ENCODE measurements around a stretch of chr2.

GRCh38 chr2:99756747-99757427, 267.1 kb upstream of the REV1 start:
- PRO-cap, result no peak
- RAMPAGE, long total RNA, 2 experiments, result no peak in any of the 2 experiments

DNA sequence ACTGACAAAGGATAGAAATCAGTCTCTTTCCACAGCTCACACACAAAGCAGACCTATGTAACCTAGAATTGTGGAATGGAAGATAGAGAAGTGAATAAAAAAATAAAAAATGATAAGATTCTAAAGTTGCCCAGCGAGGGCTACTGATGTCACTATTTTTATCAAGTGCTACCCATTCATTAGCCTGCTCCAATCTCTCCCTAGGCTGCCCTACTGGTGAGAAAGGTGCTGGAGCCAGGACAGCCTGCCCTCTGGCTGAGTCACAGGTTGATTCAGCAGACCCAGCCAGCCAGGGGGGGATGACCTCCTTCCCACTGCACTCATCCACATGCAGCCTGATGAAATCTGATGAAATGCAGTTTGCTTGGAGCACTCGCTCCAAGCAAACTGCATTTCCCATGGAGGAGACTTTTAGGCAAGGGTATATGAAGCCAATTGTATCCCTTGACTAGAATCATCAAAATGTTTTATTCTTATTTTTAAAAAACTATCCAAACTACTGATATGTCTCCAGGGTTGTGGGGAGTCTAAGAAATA, 128.6 kb downstream of the AFF3 start:
- PRO-cap, result no peak
- RAMPAGE, long total RNA, 2 experiments, result no peak in any of the 2 experiments

DNA sequence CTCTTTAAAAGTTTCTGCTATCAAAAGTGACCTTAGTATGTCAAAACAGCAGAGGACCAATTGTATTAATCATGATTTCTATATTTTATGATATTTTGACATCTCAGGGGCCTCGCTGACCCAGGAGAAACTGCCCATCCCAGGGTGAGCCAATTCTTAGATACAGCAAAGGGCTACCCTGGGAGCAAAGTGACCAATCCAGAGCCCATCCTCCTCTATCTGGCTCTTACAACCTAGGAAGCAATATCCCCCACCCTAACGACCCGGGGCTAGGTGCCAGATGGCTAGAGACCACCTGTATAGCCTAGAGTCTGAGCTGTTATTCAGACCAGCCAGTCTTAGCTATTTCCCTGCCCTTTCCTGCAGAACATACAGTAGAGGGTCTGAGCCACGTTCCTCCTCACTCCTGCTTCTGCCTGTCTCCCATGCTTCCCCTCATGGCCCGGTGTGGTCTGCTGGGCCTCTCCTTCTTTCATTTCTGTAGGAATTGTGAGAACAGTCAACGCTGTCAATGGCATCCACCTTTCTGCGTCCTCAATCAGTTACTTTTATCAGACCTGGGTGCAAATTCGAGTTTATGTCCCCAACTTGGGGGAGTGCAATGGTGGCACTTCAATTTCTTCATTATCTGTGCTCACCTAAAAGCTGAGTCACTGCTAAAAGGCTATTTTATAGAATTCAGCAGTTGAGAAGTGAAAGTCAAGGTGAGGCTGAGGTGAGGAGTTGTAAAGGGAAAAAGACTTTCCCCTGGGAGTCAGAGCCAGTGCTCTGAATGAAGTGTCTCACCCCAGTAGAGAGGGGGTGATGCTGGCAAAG, 42.6 kb downstream of the LONRF2 start:
- PRO-cap, result no peak
- RAMPAGE, long total RNA, 2 experiments, result no peak in any of the 2 experiments

- PRO-cap, result no peak
- RAMPAGE, long total RNA, 2 experiments, result no peak in any of the 2 experiments
These were observed 90.9 kb downstream of the PDCL3 start for GRCh38 chr2:100653547-100654323.

GRCh38 chr2:100818922-100819814, 771 bp upstream of the NPAS2 start:
- PRO-cap, result bidirectional peak, plus-strand start at chr2:100819220, minus-strand start at chr2:100819018
- RAMPAGE, long total RNA, 2 experiments, result start-site peak on the minus strand in 1 of 2 experiments, at chr2:100819081-100819125 at its widest, 12 reads per replicate

DNA sequence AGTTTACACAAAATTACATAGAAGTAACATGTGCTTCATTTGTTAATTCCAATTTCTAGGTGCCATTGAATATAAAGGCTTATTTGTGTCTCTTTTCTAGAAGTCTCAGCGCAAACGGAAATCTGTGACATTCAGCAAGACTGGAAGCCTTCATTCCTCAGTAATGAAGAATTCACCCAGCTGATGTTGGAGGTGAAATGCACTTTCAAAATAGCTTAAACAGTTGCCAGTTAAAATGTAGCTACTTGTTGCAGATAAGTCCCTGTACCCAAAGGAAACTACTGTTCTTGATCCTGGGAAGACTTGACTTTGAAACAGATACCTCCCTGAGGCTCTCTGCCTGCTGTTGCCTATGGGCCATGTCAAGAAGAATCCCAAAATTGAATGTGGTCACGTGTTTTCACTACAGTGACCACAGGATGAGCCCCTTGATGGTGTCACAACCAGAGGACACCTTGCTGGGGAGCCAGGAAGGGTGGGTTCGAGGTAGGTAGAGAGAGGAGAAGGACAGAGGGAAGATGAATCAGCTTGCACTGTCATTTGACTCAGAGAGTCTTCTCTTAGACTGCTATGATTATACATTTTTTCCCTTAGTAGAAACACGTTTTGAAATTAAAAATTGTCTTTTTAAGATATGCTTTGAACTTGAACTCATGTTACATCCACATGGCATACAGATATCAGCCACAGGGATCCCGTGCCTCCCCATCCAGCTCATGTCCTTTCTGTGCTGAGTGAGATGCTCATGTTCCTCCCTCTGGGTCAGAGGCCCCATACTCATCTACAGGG, 69.1 kb upstream of the RPL31 start:
- PRO-cap, result no peak
- RAMPAGE, long total RNA, 2 experiments, result no peak in any of the 2 experiments

- PRO-cap, result no peak
- RAMPAGE, long total RNA, 2 experiments, result no peak in any of the 2 experiments
These were observed 55.9 kb upstream of the RPL31 start for GRCh38 chr2:100946127-100946670.

GRCh38 chr2:101037503-101037714, 35.3 kb downstream of the RPL31 start:
- PRO-cap, result no peak
- RAMPAGE, long total RNA, 2 experiments, result no peak in any of the 2 experiments

GRCh38 chr2:101111740-101112384, 39.3 kb downstream of the TBC1D8 start:
- PRO-cap, result no peak
- RAMPAGE, long total RNA, 2 experiments, result no peak in any of the 2 experiments

GRCh38 chr2:101114657-101115476, 36.3 kb downstream of the TBC1D8 start:
- PRO-cap, result no peak
- RAMPAGE, long total RNA, 2 experiments, result no peak in any of the 2 experiments

GRCh38 chr2:101121172-101121501, 30.0 kb downstream of the TBC1D8 start:
- PRO-cap, result no peak
- RAMPAGE, long total RNA, 2 experiments, result no peak in any of the 2 experiments

DNA sequence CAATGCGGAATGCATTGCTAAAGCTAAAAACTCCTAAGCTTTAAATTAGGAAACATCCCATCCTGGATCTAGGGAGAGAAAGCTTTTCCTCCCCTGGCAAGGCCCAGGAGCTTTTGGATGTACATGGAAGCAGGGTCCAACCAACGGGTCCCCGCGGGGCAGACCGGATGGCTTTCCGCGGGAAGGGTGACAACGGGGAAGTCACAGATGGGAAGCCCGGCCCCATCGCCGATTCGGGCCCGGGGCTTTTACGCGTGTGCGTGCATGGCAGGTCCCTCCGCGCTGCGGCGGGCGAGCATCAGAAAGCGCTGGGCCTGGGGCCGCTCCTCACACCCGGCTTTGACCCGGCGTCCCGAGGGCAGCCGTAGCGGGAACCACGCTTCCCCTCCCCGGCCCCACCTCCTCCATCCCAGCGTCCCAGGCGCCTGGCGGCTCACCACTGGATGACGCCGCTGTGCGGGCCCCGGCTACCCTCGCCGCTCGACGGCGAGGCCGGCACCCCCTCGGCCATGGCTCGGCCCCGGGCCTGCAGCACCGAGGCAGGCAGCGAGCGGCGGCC, 1.1 kb downstream of the RFX8 start:
- PRO-cap, result unidirectional peak, plus-strand start at position 55 of the sequence; bidirectional peak, plus-strand start at position 443 of the sequence, minus-strand start at position 341 of the sequence
- RAMPAGE, long total RNA, 2 experiments, result no peak in any of the 2 experiments

DNA sequence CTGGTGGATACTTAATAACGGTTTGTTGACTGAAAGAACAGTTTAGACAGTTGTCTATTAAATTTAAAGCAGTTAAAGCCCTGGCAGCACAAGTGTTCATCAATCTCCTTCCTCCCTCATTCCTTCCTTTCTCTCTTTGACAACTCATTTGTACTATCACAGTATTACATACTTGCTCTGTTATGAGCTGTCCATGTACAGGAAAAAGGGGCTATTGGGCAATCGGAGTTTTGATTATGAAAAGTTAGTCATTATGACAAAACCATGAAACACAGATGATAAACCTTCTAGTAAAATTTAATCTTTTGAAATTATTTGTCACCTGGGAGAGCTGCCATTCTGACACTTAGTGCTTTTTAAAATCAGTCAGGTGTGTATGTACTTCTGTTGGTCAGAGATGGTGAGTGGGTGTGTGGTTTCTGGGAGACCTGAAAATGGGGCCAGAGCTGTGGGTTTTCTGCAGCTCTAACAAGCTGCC, 39.3 kb downstream of the MAP4K4 start:
- PRO-cap, result no peak
- RAMPAGE, long total RNA, 2 experiments, result no peak in any of the 2 experiments

- PRO-cap, result no peak
- RAMPAGE, long total RNA, 2 experiments, result no peak in any of the 2 experiments
These were observed 2.0 kb upstream of the IL1R2 start for GRCh38 chr2:101989795-101990142.

DNA sequence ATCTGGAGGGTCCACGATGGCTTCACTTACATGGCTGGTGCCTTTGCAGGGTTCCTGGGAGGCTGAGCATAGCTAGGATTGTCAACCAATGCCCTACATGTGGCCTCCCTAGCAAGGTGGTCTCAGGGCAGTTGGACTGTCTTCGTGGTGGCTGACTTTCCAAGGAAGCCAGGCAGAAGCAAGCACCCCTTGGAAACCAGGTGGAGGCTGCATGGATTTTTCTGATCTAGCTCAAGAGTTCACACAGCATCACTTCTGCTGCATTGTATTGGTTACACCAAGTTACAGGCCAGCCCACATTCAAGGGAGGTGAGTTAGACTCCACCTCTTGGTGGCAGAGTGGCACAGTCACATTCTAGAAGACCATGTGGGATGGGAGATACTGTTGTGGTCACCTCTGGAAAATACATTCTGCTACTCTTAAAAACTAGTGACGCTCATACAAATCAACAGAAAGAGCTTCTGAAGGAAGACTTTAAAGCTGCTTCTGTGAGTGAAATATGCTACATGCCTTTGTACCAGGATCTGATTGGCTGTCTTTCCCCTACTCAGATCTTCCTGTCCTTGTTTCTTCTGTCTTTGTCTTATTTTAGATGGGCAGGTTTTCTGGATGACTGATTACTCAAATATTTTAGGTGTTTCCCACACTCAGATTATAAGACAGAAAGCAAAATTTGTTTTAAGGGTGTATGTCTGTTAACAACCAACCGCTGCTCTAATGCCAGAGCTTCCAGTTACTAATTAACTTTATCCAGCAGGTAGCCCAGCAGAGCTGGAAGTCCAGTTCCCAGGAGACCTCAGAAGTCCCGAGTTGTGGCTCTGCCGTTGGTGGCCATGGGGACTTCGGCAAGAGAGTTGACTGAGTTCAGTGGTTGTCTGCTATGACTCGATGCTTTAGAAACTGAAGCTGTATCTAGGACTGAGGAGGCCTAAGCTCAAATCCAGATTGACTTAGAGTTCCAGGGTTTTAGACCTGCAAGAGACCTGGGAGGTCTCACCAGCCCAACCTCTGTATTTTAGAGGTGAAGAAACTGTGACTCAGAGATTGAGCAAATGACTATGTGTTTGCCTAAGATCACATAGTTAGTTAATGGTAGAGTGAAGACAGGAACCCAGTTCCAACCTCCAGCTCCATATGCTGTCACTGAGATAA, 7.2 kb downstream of the IL1R2 start:
- PRO-cap, result no peak
- RAMPAGE, long total RNA, 2 experiments, result no peak in any of the 2 experiments

- PRO-cap, result no peak
- RAMPAGE, long total RNA, 2 experiments, result no peak in any of the 2 experiments
These were observed 72.3 kb upstream of the IL1R1 start for GRCh38 chr2:102069947-102070865.

DNA sequence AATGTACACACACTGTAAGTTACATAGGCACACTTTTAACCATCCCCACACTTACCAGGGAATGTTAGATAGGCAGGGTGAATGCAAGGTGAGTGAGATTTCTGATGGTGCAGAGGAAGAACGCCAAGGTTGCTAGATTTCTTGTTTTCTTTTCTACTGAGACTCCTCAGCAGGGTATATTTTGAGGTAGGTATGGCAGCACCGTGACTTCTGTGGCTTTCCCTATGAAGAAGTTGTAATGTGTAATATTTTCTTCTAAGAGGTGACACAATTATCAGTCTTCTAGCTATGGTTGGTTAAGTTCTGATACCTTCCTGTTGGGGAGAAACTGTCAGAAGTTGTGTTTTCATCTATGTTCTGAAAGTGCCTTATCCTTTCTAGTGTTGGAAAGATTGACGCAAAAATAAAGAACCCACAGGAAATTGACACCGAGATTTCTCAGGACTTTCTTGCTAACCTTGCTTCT, 11.7 kb downstream of the IL18R1 start:
- PRO-cap, result no peak
- RAMPAGE, long total RNA, 2 experiments, result no peak in any of the 2 experiments

GRCh38 chr2:102368165-102369051, 12.8 kb downstream of the IL18R1 start:
- PRO-cap, result no peak
- RAMPAGE, long total RNA, 2 experiments, result no peak in any of the 2 experiments

DNA sequence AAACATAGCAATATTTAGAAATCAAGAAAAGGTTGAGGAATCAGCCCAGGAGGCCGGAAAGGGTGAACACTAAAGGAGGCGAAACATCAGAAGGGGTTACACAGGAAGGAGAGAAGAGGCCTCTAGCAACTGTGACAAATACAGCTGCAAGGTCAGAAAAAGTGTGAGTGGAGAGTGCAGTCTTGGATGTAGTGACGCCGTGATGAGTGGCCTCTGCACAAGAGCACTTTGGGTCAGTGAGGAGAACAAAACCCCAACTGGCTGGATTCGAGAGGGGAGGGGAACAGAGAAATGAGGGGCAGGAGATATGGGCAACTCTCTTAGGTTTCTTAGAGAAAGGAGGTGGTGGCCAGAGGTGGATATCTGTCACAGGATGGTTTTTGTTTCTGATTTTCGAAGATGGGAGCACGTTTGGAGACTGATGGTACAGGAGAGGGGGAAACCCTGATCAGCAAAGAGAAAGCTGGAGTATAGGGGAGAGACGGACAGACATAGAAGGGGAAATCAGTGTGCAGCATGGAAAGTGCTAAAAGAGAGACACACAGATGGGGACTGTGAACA, 46.5 kb downstream of the MFSD9 start:
- PRO-cap, result no peak
- RAMPAGE, long total RNA, 2 experiments, result no peak in any of the 2 experiments

GRCh38 chr2:102735676-102736057, 1.0 kb downstream of the MFSD9 start:
- PRO-cap, result no peak
- RAMPAGE, long total RNA, 2 experiments, result no peak in any of the 2 experiments